Spinal cord (tissue), 3 donors: ENCODE data around the gene DDC.

- PRO-cap: no peak
- RAMPAGE, long total RNA: no peak
These were observed at the start of gene DDC for GRCh38 chr7:50564925-50565792. Gene DDC (minus strand): TSS chr7:50565405.

DNA sequence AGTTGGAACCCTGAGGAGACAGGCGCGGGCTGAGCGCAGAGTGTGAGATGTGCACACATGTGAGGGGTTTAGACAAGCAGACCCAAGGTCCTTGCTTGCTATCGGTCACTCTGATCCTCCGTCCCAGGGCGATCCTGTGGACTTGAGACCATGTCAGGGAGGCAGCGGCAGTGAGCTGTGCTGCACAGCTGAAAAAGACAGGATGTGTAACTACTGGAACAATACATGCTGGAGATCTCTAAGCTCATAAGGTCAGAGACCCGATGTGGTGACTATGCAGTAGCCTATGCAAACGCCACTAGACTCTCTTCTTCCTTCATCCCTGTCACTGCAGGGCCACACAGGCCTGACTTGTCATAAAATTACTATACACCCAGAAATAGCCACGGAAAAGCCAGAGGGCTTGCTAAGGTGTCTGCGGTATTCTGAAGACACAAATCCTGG, 91.0 kb upstream of the DDC start:
- PRO-cap: no peak
- RAMPAGE, long total RNA: no peak

DNA sequence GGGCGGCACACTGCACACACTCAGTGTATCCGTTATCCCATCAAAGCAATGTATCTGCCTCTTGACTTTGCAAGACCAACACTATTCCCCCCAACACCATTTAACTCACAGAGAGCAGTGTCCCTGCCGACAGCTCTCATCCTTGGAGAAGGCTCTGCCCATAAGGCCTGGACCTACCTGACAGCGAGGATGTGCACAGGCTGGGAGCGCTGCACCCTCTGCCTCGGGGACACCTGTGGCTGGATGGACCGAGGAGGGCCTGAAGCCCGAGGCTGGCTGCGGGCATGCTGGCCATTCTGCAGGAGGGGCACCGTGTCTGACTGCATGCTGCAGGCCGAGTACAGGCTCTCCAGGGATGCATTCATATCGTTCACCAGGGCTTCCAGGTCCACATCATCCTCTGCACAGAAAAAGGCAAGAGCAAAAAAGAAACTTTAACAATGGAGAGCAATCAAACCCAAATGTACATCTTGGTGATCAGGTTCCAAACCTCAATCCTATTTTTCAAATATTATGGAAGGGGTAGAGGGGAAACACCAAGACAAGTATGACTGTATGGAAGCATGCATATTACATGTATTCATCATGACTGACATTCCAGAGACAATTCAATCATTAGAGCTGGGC, 108.3 kb downstream of the GRB10 start:
- PRO-cap: no peak
- RAMPAGE, long total RNA: no peak

GRCh38 chr7:50781028-50781915, 1.4 kb downstream of the GRB10 start:
- PRO-cap: no peak
- RAMPAGE, long total RNA: no peak

DNA sequence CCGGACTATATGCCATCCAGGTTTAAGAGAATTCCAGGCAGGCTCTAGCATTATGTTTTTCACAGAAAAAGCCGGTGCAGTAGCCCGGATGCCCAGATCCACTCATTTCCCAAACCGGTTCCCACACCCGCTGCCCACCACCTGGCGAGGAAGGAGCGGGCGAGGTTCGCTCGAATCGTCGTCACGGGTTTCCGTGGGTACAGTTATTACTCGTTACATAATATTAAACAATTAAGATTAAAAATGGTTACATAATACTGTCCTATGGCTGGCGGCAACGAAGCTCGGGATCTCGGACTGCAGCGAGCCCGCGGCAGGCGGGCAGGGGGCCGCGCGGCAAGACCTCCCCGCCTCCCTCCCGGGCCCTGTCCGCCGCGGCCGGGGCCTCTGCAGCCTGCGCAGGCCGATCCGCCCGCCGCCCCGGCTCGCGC, 740 bp downstream of the GRB10 start:
- PRO-cap: no peak
- RAMPAGE, long total RNA: no peak

DNA sequence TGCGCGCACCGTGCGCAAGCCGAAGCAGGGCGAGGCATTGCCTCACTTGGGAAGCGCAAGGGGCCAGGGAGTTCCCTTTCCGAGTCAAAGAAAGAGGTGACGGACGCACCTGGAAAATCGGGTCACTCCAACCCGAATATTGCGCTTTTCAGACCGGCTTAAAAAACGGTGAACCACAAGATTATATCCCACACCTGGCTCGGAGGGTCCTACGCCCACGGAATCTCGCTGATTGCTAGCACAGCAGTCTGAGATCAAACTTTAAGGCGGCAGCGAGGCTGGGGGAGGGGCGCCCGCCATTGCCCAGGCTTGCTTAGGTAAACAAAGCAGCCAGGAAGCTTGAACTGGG, 116.3 kb upstream of the GRB10 start:
- PRO-cap: no peak
- RAMPAGE, long total RNA: no peak

GRCh38 chr7:51241796-51242143, 74.8 kb downstream of the COBL start:
- PRO-cap: no peak
- RAMPAGE, long total RNA: no peak

GRCh38 chr7:51318974-51319737, 2.5 kb upstream of the COBL start:
- PRO-cap: no peak
- RAMPAGE, long total RNA: no peak

DNA sequence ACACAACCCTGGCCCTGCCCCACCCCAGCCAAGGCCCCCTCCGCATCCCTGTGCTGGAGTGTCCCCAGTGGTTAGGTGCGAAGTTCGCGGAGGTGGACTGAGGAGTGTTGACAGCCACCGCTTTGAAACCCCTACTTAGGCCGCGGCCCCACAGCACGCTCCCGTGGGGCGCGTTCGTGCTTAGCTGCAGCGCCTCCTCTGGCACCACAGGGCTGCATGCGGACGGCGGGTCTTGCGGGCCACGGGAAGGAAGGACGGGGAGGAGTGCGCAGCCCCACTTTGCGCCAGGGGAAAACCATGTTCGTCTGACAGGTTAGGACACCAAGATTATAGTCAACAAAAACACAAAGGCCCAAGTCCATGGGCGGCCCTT, 761.2 kb upstream of the POM121L12 start:
- PRO-cap: no peak
- RAMPAGE, long total RNA: no peak

DNA sequence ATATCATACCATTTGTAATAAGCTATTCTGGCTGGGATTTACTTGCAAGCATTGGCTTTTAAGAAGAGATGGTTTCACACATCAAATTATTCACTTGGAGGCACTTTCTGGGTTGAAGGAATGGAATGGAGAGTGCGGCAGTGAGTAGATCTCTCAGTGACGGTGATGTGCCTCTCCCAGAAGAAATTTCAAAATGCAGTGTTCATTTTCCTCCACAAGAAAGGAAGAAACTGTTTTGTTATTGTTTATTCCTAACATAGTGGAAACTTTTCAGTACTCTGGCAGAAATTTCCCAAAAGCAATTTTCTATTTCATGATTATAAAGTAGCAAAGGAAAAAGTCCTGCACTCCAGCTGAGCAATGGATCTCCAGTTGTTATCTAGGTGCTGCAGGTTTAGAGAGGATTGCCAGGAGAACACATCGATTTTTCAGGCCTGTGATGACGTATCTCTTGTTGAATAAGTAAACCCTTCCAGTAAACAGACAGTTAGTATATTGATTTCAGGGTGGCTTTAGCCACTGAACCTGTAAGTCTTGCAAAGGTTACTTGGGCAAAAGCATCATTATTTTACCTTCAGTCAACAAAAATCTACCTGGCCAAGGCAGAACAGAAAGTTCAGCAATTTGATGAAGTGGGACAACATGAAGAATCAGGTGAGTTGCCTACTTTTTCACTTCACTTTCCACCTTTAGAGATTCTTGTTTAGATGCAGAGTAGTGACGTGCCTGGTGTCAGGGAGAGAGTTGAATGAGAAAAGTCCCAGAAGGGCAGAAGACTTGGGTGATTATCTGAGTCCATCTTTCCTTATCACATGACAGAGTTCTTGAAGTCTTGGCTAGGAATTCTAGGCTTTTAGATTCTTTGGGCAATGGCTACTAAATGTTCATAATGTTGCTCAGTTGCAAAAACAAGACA, 12.2 kb downstream of the EGFR start:
- PRO-cap: no peak
- RAMPAGE, long total RNA: no peak

GRCh38 chr7:55052535-55053266, 33.9 kb downstream of the EGFR start:
- PRO-cap: no peak
- RAMPAGE, long total RNA: no peak

GRCh38 chr7:55070166-55070769, 51.5 kb downstream of the EGFR start:
- PRO-cap: no peak
- RAMPAGE, long total RNA: no peak

- PRO-cap: no peak
- RAMPAGE, long total RNA: no peak
These were observed 111.0 kb downstream of the EGFR start for GRCh38 chr7:55129613-55130388.

DNA sequence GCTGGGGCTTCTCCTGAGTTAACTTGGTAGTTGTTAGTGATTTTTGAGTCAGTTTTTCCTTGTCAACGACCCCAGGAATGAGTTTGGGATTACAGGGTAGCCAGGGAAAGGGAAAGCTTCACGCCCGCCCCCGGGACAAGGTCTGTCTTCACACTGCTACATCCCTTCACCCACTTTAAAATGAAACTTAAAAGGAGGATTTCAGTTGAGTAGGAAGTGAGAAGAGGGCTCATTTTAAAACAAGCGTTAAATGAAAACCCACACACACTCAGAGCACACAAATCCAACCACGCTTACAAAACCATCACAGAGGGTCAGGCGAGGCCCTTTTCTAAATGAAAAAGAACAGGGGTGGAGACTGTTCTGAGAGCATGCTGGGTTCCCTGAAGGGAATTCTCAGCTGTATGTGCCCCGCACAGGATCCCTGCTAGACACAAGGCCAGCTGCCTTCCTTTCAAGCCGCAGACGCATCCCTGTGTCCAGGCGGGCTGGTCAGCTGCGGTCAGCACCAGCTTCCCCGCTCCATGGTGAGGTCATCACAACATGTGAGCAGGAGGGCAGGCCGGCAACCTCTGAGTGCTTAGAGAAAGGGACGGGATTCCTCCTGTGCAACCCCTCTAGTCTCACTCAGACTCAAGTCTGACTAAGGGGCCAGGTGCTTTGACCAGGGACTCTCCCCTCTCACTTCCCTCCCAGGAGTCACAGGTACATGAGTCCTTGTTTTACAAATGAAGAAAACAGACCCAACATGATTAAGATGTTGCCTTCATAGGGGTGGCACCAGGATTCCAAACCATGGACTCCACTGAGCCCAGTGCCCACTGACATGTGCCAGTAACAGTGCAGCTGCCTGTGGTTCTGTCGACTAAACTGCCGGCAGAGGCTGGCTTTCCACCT, 111.8 kb downstream of the EGFR start:
- PRO-cap: no peak
- RAMPAGE, long total RNA: no peak

- PRO-cap: no peak
- RAMPAGE, long total RNA: no peak
These were observed 1.7 kb downstream of the LANCL2 start for GRCh38 chr7:55366759-55367319.

GRCh38 chr7:55463397-55464112, 98.4 kb downstream of the LANCL2 start:
- PRO-cap: no peak
- RAMPAGE, long total RNA: no peak

DNA sequence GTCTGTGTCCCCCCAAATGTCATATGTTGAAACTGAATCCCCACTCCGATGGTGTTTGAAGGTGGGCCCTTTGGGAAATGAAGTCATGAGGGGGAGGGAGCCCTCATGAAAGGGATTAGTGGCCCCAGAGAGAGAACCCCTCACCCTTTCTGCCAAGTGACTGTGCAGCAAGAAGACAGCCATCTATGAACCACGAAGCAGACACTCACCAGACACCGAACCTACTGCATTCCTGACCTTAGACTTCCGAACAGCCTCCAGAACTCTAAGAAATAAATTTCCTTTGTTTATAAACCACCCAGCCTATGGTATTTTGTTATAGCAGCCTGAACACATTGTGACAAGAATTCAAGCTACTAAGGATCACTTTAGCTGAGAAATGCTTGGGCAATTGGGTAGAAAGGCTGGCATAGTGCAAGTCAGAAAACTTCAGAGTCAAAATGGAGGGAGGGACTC, 100.8 kb downstream of the LANCL2 start:
- PRO-cap: no peak
- RAMPAGE, long total RNA: no peak

- PRO-cap: no peak
- RAMPAGE, long total RNA: no peak
These were observed 95.5 kb downstream of the VOPP1 start for GRCh38 chr7:55476552-55477390.

DNA sequence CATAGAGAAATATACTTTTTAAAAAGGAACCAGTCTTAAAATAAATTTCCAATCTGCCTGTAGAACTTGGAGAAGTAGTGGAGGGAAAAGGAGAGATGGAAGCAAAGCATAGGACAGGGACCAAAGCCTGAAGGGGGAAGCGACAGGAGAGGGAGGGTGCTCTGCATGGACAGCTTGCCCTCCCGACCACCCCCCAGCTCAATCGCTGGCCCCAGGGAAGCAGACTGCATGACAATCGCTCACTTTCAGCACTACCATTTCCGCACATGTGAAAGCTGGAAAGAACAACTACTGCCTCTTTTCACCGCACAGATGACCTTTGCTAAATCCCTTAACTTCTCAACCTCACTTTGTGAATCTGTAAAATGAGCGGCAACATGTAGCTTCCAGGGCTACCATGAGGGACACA, 17.2 kb downstream of the VOPP1 start:
- PRO-cap: no peak
- RAMPAGE, long total RNA: no peak

- PRO-cap: no peak
- RAMPAGE, long total RNA: no peak
These were observed 116.4 kb upstream of the VOPP1 start for GRCh38 chr7:55688808-55689003.